Measurements from ENCODE around the gene F11.

- RRBS, result no CpG with 5 or more reads among the region's 8 CpGs
These were observed 4.9 kb downstream of the SLC25A4 start for GRCh38 chr4:185147794-185148567.

DNA sequence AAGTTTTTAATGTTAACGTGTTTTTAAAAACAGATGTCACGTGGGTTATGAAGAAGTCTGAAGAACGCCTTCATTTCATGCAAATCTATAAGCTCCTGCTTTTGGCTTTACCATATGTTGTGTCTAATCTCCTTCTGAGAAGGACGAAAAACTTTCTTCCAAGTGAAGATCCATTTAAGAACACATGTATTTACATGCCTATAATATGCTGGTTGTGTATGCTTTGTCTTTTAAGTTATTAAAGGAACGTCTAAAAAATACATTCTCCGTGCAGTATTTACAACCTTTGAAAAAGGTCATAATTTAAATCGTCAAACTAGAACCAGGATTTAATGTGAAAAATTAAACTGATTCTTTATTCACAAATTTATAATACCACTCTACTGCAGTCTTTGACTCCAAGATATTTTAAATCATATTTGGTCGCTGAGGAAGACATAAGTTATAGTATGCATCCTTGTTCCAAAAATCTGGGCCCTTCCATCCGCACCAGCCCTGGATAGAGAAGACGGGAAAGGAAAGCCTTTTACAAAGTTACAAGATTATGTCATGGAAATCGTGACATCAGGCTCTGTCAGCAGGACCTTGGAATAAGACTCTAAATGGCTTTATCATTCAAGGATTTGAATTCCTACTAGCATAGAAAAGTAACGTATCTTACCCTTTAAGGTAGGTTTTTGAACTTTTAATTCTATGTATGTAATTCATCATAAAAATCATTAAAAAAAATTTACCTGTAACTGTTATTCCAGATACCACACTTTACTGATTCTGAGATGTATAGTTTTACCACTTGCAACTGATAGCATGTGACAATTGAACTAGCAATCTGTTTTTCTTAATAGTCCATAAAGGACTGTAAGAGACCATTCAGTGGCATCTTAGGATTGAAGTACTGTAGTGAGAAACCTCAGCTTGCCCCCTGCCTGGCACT lies 3.6 kb downstream of the ANKRD37 start:
- RRBS, result no CpG with 5 or more reads among the region's 12 CpGs

DNA sequence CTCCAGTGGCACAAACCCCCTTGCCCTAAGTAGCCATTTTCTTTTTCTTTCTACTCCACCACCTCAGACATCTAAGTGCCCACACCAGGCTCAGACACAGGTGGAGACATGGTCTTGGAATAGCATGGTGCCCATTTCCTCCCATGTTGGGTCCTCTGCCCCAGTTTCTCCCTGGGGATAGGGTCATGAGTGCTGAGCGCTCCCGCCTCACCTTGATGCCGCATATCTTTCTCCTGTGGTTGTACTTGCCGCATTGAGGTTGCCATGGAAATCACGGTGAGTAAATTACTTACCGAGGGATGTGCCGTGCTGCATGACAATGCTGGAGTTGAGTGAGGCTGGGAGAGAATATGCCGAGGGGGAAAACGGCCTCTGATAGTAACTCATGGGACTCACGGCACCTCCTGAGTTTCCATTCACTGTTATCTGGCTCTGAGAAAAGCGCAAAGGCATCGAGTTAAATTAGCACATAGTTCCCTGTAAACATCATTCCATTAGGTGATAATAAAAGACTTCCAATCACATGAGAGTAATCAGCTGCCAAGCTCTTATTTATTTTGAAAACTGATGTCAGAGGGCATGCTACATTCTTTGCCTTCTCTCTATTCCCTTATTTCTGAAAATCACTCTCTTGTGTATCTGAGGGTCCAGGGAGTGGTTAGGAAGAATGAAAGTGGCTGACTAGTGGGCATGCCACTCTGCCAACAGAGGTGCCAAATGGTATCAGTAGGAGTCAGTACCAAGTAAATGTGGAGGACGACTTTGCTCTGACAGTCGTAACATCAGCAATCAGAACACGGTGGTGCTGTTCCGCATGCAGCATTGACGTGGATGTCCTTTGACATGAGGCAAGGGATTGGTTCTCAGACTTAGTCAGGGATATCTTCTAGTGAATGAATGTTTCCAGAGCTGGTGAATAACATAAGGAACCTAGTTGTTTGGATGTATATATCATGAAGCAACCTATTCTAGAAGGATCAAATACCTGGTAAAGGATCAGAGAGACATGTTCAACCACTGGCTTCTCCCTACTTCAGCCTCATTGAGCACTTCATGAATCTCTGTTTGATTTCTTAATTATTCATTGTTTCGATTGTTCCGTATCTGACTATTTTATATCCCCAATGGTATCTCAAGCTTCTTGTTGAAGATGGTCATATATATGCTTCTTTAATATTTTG lies 126.9 kb upstream of the PDLIM3 start:
- RRBS, result no CpG with 5 or more reads among the region's 19 CpGs

- RRBS, result no CpG with 5 or more reads among the region's 4 CpGs
These were observed 111.9 kb downstream of the SORBS2 start for GRCh38 chr4:185699984-185700530.

- RRBS, result no CpG with 5 or more reads among the region's 3 CpGs
These were observed 93.4 kb downstream of the SORBS2 start for GRCh38 chr4:185718517-185719133.

DNA sequence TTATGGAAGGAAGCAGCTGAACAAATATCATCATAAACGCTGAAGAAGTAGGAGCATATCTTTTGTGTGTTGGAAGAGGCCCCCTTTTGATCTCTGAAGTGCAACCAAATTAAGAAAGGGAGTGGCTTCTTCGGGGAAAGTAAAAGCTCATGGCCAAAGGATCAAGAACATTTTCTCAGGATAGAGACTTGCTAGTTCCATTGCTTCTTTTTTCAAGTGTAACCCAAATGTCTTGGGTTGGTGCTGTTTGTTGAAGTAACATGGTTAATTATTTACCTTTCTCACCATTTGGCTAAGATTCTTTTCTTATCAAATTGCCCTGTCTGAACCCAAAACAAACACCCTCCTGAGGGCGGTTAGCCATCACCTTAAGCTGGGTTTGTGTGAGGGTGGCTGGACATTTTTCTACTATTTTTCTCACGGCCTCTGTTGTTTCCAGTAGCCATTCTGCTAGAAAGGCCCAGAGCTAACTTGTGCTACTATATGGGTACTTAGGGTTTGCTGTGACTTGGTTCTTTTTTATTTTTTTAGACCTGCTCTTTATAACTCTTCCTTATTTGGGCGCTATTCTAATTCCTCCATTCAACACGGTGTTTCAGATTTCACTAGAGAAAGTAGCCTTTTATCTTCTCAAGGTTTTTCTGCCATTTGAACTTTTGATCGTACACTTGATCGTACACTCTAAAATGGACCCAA lies 18.6 kb upstream of the SORBS2 start:
- RRBS, result no CpG with 5 or more reads among the region's 8 CpGs

DNA sequence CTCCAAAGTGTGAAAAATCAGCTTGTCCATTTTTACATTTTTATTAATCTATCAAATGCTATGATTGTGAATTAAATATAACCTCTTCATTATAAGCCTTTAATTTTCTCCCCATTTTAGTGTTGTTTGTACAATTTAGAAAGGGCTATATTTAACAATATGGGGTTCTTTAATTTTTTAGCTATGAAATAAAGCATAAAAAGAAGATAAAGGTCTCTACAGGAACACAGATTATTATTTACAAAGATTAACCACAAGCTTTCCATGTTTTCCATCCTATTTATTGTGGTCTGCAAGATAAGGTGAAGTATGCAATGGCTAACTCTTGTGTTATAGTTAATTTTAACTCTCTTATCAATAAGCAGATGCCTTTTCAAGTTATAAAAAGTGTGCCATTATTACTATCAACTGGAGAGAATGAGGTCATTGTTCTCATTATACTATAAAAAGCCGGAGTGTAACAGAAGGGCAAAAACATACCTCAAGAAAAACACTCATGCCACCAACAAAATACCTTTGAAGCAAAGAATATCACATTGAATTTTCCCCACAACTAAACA lies 51.8 kb upstream of the SORBS2 start:
- RRBS, result no CpG with 5 or more reads among the region's 1 CpG

GRCh38 chr4:186079206-186079774 lies 10.3 kb downstream of the TLR3 start:
- RRBS, result no CpG with 5 or more reads among the region's 12 CpGs

DNA sequence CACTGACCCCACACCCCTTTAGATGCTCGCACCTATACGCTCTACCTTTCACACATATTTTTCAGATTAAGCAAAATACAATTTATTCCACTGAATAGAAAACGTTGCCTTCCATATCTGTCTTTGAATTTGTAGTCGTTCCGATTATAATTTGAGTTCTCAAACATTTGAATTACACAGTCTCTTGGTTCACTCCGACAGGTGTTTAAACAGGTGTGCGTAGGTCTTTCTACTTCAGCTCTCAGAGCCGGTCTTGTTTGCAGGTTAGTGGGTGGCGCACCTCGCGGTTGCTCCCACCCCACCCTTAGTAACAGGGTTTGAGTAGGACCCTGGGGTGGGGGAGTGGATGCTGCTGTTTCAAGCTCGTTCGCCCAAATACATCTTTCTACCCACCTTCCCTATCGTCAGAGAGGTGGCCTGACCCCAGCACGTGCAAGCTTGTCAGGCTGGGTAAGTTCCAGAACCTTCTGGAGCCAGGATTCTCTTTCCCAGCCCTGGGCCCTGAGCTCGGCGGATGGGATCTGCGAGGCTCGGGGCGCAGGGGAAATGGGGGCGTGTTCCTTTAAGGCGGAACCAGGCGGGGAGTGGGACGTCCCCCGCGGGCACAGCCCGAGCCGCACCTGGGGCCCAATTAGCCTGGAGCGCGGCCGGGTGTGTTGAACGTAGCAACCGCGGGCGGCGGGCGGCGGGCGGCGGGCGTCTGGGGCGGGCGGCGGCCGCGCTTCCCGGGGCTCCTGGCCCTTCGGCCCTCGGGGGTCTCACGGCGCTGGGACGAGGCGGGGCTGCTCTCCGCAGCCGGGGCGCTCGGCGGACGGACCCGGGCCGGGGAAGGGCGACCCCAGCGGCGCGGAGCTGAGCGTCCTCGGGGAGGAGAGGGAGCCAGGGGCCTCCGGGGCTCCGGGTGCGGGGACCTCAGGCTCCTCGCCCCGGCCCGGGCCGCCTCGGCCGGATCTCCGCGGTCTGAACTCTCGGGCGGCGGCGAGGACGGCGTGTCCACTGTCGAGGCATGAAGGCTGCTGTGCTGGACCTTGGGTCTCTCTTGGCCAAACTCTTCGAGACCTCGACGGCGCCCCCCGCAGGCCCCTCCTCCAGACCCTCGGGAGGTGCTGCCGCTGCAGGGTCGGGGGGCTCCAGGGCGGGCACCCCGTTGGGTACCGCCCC lies 35.5 kb downstream of the TLR3 start:
- RRBS, result 1% methylated on average over 29 of the region's 96 CpGs

DNA sequence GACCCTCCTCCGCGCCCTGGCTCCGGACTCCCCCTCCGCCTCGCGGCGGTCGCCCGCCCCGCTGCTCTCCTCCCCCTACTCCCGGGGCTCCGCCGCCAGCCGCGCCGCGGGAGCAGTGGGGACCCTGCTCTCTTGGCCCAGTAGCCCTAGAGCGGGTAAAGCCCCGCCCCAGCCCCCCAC lies 36.2 kb downstream of the TLR3 start:
- RRBS, result 2% methylated on average over 17 of the region's 19 CpGs

DNA sequence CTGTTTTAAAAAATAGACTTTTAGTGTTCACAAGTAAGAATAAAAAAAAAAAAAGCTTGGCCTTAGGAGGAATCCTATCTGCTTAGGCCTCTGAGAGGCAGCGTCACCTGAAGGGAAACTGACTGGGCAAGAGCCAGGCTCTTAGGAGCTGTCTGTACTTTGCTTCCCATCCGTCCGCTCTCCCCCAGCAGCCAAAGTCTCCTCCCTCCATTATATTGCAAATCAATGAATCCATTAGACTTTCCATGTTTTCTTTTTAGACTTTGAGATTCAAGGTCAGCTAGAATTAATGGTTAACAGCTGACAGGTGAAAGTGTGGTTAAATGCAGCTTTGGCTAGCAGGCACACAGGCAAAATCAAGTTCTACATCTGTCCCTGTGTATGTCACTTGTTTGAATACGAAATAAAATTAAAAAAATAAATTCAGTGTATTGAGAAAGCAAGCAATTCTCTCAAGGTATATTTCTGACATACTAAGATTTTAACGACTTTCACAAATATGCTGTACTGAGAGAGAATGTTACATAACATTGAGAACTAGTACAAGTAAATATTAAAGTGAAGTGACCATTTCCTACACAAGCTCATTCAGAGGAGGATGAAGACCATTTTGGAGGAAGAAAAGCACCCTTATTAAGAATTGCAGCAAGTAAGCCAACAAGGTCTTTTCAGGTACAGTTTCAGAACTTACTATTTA lies at the start of gene F11:
Gene F11 (plus strand): TSS at position 566 of the 697 bp plus-strand sequence.
- RRBS, result no CpG with 5 or more reads among the region's 5 CpGs

DNA sequence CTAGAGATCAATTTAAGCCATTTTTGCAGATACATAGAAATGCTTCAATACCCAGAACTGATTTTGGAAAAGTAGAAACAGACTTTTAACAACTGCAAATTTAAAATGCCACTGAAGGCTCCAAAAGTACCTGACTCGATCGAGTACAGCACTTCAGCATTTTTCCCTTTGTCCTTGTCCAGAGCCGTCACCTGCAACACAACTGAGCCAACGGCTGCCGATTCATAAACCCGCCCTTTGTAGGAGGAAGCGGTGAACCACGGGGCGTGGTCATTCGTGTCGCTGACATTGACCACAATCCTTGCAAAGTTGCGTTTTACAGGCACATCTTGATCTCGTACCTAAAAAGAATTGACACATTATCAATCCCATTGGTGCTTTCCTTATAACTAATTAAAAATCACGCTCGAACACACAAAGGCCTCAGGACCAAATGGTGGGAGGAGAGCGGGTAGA lies 72.7 kb upstream of the MTNR1A start:
- RRBS, result no CpG with 5 or more reads among the region's 16 CpGs

DNA sequence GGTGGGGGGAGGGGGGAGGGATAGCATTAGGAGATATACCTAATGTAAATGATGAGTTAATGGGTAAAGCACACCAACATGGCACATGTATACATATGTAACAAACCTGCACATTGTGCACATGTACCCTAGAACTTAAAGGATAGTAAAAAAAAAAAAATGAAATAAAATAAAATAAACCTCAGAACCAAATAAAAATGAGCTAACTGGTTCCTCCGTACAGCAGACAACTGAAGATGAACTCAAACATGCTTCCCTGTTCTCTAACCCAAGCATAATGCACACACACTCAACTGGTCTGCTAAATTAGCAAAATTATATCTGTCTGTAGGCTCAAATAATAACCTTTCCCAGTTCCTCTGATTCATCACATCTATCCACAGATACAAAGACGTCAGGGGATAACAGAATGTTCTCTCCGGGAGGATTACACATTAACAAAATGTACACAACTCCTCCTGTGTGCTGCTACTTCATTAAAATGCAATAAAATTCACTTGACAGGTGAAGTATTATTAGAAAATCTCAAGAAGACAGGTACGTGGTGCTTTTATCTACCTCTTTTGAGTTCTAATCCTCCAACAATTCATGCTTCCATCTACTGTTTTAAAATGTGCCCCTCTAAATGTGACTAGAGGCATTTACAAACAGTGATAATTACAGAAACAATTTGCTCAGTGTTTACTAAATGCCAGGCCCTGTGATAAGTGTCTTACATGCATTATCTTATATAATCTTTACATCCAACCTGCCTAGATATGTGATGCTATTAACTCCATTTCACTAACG lies 57.4 kb downstream of the FAT1 start:
- RRBS, result no CpG with 5 or more reads among the region's 5 CpGs

GRCh38 chr4:186693302-186694538 lies 29.9 kb downstream of the FAT1 start:
- RRBS, result no CpG with 5 or more reads among the region's 18 CpGs

GRCh38 chr4:186757887-186758340 lies 34.3 kb upstream of the FAT1 start:
- RRBS, result no CpG with 5 or more reads among the region's 11 CpGs

GRCh38 chr4:186833000-186833749 lies 109.5 kb upstream of the FAT1 start:
- RRBS, result no CpG with 5 or more reads among the region's 3 CpGs

GRCh38 chr4:187354835-187355143 lies 631.1 kb upstream of the FAT1 start:
- RRBS, result no CpG with 5 or more reads among the region's 2 CpGs

DNA sequence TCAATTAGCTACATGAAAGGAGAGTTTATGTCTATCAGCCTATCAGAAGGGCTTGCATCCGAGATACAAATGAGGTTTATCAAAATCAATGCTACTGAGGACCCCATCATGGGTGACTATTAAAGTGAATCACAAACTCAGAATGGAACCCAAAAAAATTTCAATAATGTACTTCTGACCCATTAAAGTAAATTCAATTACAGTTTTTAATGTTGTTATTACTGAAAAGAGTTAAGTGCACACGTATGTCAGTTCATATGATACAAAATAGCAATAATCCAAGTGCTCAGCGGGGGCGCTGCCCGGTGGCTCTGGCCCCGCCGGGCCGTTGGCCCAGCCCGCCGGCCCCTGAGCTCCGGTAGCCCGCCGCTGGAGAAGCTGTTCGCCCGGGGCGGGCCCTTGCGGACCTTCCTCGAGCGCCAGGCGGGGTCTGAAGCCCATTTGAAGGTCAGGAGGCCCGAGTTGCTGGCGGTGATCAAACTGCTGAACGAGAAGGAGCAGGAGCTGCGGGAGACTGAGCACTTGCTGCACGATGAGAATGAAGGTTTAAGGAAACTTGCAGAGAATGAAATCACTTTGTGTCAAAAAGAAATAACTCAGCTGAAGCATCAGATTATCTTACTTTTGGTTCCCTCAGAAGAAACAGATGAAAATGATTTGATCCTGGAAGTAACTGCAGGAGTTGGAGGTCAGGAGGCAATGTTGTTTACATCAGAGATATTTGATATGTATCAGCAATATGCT lies 599.0 kb downstream of the TRIML1 start:
- RRBS, result no CpG with 5 or more reads among the region's 25 CpGs

GRCh38 chr4:189004516-189004756 lies 865.2 kb downstream of the TRIML1 start:
- RRBS, result no CpG with 5 or more reads among the region's 3 CpGs

GRCh38 chr4:190111352-190111858 lies 62.2 kb upstream of the DUX4 start:
- RRBS, result no CpG with 5 or more reads among the region's 7 CpGs